ENCODE results near the genes ABCB7 and POU3F4.

DNA sequence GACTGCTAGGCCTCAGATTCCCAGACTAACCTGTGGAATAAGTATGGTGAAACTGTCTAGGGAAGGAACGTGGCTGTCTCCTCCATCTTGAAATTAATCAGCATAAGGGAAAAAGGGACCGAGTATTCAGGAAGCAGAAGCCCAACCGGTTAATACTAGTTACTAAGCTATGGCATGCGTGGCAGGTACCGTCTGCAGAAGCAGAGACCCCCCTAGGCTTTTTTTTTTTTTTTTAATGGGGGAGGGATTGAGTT is 1.1 kb downstream of the RLIM start:
- RRBS: no CpG with 5 or more reads among the region's 5 CpGs

DNA sequence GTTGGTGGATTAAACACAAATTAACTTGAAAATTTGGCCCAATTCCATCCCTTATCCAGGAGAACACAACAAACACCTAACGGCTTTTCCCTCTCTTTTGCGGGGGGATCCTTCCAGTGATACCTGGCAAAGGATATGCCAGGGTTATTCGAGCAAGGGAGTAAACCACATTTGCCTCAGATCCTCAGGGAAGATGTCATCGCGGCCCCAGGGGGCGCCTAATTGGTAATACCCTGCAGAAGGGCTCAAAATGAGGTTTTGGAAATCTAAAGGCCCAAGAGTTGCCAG is 805 bp downstream of the RLIM start:
- RRBS: no CpG with 5 or more reads among the region's 6 CpGs

- RRBS: no CpG with 5 or more reads among the region's 7 CpGs
Observed at GRCh38 chrX:75155269-75155746, 775 bp downstream of the ABCB7 start.

DNA sequence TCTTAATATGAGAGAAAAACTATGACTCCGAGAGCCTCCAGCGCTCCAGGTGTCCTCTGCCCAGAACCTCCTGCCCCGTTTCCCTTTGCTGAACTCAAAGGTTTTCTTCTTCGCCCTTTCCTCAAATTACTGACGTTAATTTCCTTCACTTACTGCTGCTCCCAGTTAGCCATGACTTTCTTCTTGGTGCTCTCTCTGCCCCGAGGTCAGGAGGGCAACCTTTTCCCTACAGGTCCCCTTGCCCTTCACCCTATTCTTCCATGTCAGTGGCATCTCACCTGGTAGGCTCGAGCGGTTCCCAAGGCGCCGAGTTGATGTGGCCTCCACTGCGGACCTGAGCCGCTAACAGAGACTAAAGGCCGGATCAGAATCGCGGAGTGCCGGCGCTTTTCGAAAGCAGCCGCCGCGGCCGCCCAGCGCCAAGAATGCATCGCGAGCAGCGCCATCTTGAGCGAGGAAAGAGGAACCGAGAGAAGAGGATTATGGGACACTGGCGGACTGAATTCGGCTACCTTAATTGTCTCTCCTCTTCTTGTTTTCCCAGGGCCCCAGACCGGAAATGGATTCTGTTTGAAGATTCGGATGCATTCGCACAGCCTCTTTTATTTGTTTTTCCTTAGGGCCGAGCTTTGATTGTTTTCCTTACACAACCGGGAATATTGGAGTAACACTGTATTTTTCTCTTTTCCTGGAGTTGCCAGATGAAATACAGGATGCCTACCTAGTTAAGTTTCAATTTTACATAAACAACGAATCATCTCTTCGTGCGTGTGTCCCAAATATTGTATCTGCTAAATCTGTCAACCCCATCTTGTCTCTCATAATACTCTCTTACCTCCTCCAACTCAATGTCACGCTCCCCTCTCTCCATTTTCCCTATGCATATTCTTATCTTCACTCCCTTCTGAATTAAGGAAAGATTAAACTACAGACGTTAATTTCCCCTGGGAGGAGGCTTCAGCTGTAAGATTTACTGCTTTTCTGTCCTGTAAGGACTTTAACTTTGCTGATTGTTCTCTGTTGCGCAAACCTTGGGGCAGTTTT is at the start of gene ABCB7:
Gene ABCB7 (minus strand): TSS at position 457 of the 1,044 bp plus-strand sequence.
- RRBS: 2% methylated on average over 4 of the region's 41 CpGs

GRCh38 chrX:77494143-77494542 is 47.0 kb downstream of the FGF16 start:
- RRBS: no CpG with 5 or more reads among the region's 9 CpGs

GRCh38 chrX:77634246-77634883 is 151.7 kb downstream of the ATRX start:
- RRBS: no CpG with 5 or more reads among the region's 2 CpGs

GRCh38 chrX:77663199-77663723 is 122.8 kb downstream of the ATRX start:
- RRBS: no CpG with 5 or more reads among the region's 3 CpGs

GRCh38 chrX:78105693-78107095 is 2.1 kb downstream of the PGK1 start:
- RRBS: no CpG with 5 or more reads among the region's 13 CpGs

DNA sequence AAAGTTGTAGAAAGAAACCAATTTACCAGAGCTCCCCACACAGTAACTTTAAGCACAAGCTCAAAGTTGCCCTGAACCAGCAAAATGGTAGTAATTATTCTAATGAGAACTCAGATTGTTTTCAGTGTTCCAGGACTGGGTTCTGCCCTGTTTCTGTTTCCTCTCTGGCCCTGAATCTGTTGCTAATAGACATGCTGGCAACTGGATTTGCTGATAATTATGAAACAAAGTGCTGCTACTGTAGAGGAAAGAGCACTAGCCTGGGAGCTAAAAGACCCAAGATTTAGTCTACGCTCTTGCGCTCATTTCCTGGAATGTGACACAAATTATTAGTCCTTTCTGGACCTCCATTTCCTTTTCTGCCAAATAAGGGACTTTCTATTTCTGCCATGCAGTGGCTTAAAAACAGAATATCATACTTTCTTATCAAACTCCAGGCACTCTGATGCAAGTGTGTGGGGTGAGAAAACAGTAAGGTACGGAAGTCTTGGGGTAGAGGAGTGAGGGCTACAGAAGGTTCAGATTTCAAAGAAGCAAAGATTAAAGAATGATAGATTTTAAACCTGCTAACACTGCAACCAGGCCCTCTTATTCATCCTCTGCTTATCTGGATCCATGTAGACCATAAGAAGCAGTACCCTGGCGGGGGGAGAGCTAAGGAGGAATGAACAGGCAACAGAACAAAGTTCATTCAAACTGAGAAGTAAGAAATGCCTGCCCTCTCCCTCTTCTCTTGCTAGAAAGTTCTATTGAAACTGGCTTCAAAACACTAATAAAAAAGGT is 48.3 kb upstream of the GPR174 start:
- RRBS: no CpG with 5 or more reads among the region's 4 CpGs

DNA sequence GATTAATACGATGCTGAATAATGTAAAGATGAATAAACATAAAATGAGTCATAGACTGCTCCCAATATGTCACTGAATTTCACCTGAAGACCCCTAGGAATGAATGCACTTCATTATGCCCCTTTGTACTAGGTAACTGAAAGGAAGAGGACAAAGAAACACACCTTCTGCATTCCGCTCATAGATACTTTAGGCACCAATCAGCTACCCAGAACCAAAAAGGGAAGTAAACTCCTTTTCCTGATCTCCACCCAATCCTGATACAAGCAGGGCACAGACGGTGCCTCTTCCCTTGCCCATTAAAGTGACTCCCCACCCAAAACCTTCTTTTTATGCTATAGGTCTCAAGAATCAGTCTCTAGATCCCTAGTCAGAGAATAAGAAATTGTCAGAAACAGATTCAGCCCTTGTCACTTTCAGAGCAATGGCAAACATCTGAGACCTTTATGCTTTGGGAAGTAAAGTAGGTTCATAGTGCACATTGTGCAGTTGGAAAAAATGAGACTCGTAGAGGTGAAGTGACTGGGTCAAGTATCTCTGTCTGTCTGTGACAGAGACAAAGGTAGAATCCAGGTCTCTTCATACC is 2.3 kb downstream of the GPR174 start:
- RRBS: no CpG with 5 or more reads among the region's 4 CpGs

GRCh38 chrX:83507785-83508567 is at the start of gene POU3F4:
Gene POU3F4 (plus strand): TSS chrX:83508290.
- RRBS: 3% methylated on average over 12 of the region's 32 CpGs

- RRBS: no CpG with 5 or more reads among the region's 4 CpGs
Observed at GRCh38 chrX:84729769-84730063, 227.5 kb upstream of the HDX start.

DNA sequence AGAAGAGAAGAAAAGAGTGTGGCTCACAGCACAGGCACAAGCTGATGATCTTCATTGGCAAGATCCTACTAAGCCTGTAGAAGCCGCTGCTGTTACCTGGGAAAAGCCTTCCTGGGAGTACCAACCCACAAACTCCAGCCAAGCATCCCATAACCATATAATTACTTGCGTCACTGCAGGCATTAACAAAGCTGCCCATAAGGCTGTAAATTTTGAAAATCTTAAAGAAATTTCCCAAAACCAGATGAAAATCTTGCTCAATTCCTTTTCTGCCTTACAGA is 237.8 kb upstream of the HDX start:
- RRBS: no CpG with 5 or more reads among the region's 2 CpGs

DNA sequence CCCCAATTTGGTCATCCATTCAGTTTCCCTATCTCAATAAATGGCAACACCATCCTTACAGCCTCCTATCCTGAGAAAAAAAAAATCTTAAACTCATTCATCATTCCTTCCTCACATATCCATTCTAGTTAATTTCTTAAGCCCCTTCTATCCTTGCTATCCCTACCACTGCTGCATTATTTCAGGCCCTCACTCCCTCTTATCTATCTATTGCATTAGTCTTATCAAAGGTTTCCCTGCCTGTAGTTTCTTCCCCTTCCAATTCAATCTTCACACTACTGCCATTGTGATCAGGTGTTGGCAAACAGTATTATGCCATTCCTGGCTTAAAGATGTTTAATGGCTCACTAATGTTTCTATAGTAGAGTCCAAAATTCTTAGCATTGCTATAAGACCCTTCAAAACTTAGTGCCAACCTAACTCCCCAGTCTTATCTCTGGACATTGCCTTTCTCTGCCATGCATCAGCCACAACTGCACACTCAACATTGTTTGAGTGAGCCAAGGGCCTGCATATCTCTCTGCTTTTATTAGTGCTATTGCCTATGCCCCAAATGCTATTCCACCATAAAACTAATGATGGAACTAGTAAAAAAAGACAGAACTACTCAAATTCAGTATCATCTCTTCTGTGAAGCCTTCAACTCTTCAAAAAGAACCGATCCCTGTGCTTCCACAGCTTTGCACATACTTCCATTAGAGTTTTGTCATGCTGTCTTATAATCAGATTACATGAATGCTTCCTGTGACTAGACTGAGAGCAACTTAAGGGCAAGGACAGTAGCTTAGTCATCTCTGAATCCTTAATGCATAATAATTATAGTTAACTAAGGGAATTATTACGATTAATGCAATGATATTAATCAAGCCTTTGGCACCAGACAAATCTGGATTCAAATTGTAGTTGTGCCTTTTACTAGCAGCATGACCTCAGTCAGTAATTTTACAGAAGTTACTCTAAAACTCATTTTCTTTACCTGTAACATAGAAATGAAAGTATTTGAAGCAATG is 53.8 kb downstream of the CHM start:
- RRBS: no CpG with 5 or more reads among the region's 2 CpGs

- RRBS: no CpG with 5 or more reads among the region's 1 CpG
Observed at GRCh38 chrX:86725824-86726153, 577.5 kb downstream of the DACH2 start.

DNA sequence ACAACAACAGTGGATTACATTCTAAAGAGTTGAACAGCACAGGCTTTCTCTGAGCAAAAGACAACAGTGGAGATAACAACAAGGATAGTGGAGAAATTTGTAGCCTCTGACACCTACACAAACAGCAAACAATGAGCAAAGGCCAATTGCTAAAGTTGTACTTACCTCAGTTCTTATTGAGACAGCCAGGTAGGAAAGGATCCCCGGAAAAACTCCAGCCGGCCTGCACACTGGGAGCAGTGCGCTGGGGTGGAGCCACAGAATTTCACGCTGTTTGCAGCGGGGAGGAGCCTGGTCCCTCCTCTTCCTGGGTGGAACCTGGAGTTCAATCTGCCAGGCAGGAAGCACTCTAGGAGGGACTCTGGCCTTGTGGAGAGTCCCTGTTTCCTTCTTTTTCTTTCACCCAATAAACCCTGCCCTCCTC is 382.6 kb upstream of the TGIF2LX start:
- RRBS: no CpG with 5 or more reads among the region's 5 CpGs

DNA sequence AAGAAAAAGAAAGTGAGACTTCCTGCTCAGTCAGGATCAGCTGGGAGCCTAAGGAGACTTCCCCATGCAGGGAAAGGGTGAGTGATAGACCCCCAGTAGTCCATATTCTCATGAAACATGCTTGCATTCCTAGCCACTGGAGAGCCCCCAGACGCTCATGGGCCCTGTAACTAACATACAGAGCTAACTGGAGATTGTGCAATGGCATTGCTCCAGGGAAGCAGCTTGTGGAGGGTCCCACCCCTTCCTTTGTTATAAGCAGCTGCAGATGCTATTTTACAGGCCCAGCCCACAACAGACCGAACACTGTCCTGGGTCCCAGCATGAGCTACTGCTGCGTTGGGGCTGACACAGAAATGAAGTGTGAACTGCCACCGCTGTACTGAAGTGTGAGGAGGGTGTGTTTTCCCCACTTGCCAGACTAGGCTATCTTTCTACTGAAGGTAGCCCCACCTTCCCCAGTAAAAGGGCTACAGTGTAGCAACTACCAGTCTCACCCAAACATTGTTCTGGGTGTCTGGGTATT is 1465.6 kb upstream of the DIAPH2 start:
- RRBS: no CpG with 5 or more reads among the region's 4 CpGs

GRCh38 chrX:97261698-97262932 is 378.4 kb downstream of the RPA4 start:
- RRBS: no CpG with 5 or more reads among the region's 12 CpGs

All from aortic smooth muscle cell (primary cell).